Hematopoietic multipotent progenitor cell (in vitro differentiated cells): ENCODE measurements around the genes CRY1, USP30 and ALKBH2.

- CAGE, long polyA plus RNA, result no peak
Measured at GRCh38 chr12:107078567-107079029, 14.8 kb downstream of the CRY1 start.

DNA sequence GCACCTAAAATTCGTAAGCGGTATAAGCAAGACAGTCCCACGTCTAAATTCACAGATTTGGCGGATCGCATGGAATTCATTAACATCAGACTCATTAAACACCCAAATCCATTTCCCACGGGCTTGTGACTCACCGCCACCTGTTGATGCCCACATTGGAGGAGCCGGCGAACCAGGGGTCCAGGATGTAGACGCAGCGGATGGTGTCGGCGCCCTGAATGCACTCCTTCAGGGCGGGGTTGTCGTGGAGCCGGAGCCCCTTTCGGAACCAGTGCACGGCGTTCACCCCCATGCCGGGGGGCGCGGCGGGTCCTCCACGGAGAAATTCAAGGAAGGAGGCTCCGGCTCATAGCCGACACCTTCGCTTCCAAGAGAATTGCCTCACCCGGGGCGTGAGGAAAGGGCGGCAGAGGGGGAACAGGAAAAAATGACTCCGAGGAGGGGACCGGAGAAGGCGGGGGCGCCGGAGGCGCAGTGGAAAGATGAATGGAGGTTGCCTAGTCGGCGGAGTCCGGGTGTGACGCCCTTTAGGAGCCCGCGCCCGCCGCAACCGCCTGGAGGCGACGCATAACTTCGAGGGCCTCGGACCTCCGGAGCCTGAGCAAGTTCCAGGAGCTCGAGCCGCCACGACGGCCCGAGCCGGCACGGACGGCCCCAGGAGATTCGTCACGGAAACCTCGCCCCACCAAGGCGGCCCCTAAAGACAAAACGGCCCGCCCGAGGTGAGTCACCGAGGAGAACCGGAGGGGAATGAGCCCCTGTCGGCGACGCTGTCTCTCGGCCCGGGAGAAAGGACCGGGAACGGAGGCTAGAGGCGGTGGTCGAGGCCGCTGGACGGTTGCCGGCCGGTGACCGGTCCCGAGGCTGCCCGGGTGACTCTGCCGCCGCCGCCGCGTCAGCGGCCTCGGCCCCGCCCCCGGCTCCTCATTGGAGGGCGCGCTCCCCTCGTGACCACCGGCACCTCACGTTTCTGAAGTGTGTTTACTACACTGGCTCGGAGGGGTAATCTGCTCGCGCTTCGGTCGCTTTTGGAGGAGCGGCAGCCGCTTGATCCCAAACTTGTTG, at the start of gene CRY1:
Gene CRY1, minus strand, starts transcription at position 880 of the 1,065 bp plus-strand sequence.
- CAGE, long polyA plus RNA, result no peak

GRCh38 chr12:107396817-107397493, 78.7 kb downstream of the ABTB3 start:
- CAGE, long polyA plus RNA, result no peak

DNA sequence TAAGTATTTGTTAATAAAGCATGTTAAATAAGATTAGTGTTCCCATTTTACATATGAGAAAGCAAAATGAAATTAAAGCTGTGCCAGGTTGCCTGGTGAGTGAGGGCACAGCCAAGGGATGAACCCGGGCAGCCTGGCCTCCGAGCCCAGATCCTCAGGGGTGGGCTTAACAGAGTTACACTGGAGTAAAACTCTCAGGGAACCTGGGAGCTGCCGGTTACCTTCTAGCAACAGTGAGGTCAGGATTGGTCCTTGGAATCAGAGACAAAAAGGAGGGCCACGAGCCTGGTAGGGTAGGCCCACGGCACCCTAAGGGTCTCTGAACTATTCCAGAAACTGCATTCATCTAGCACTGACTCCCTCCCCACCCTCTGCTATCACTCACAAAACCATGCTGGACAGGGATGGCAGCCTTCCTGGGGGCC, 83.8 kb upstream of the PWP1 start:
- CAGE, long polyA plus RNA, result no peak

- CAGE, long polyA plus RNA, result no peak
Measured at GRCh38 chr12:107684553-107684759, 1.1 kb upstream of the PWP1 start.

GRCh38 chr12:108112085-108112677, 16.9 kb upstream of the WSCD2 start:
- CAGE, long polyA plus RNA, result no peak

- CAGE, long polyA plus RNA, result no peak
Measured at GRCh38 chr12:108304258-108304984, 34.7 kb downstream of the CMKLR1 start.

- CAGE, long polyA plus RNA, result no peak
Measured at GRCh38 chr12:108637219-108638127, 3.8 kb upstream of the SELPLG start.

DNA sequence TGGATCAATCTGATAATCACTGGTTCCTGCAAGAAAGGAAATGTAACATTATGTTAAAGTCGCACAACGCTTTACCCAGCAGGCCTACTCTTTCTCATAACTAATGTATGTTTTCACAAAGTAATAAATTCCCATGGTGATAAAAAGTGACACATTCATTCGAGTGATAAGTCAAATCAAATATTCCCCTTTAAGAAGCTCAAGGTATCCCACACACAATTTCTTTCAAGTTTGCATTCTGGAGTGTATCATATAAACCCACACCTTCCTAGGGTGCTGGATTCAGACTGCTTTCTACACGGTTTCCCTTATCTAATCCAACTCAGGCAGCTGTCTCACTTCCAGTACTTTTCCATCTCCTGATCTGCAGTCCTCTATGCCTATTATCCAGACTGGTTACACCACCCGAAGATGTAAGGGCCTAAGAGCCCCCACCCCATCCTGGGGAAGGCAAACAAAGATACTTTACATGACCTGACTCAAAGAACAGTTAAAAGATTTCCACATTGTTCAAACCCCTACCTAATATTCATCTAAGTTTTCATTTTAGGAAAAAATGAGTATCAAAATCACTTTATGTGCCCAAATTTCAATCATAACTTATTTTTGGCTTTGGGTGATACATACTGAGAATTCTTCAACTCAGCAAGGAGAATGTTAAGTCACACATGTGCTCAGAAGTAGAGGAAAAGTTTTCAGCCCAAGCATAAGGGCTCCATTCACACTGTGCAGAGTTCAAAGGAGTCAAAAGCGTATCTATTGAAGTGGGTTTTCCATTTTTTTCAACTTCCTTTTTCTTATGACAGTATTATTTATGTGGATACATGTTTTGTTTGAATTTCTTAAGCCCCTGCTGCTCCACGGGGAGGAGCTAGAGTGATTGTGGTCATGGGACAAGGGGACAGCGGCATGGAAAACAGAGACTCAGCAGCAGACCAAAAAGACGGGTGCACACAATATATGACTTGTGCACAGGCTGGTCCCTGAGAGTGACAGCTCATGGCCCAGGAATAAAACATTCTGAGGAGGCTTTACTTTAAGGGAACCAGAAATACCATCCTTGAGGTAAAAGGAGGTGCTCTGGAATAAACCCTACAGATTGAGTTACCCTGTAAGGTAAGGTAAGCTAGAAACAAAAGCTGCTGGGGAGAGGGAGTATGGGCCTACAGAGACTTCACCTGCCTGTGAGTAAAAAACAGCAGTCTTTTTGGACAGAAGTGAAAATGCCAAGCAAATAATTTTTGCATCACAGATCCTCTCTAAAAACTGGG, 41.7 kb downstream of the CORO1C start:
- CAGE, long polyA plus RNA, result no peak

- CAGE, long polyA plus RNA, result no peak
Measured at GRCh38 chr12:108695981-108696318, 35.4 kb downstream of the CORO1C start.

- CAGE, long polyA plus RNA, result no peak
Measured at GRCh38 chr12:108722824-108723862, 8.2 kb downstream of the CORO1C start.

GRCh38 chr12:108724346-108724724, 7.0 kb downstream of the CORO1C start:
- CAGE, long polyA plus RNA, result no peak

- CAGE, long polyA plus RNA, result no peak
Measured at GRCh38 chr12:108816613-108817259, 40.6 kb downstream of the SSH1 start.

DNA sequence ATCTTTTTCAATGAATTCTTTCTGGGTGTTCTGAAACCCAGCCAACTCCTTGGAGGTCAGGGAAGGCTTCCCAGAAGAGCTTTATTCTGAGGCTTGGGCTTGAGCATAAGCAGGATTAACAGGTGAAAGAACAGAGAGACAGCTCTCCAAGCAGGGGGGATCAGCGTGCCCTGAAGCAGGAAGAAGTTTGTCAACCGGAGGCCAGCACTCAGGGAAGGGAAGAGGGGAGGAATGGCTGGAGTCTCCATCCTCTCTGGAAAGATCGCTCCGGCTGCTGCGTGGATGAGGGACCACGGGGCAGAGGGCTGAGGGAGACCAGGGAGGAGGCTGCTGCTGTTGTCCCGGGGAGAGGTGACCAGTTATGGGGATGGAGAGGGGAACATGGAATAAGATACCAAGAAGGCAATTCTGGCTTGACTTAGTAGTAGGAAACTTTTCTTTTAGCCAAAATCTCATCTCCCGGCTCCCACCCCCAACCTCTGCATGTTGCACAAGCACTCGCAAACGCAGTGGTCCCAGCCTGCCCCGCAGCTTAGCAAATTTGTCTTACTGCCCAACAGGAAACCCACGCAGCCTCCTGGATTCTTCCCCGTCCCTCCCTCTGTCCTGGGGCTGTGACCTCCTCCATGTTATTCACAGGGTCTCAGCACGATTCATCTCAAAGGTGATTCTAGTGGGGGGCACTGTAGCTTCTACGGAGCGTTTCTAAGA, 1.1 kb upstream of the SSH1 start:
- CAGE, long polyA plus RNA, result no peak

GRCh38 chr12:109052171-109052726, at the start of gene USP30:
TSS of gene USP30 (plus strand) at chr12:109052576.
- CAGE, long polyA plus RNA, result no peak

- CAGE, long polyA plus RNA, result no peak
Measured at GRCh38 chr12:109052727-109053469, 522 bp downstream of the USP30 start.

DNA sequence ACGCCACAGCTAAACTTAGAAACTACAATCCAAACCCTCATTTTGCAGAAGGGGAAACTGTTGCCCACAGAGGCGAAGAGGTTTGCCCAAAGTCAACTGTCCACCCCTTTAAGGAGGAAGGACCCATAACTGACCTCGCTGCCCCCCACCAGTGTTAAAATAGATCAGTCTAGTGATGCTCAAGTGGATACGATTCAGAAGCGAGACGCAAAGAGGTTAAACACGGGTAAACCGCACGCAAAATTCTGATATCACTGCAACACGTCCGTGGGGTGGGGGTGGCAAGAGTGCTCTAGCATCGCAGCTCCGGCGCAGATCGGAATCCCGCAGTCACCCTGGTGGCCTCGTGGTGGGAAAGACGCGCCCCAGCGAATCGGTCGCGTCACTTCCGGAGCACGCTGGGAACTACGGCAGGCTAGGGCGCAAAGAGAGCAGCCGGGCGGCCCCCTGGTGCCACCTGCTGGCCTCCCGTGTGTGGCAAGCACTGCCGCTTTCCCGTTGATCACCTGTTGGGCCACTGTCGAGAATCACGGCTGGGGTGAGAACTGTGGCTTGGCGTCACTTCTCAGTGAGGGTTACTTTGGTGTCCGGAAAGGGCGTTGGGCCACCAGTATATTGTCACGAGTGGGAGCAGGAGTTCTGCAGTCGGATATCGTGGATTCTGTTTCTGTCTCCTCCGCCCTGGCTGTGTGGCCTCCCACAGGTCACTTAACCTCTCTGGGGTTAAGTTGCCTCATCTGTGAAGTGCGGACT, at the start of gene ALKBH2:
Gene ALKBH2, minus strand, starts transcription at position 360 of the 753 bp plus-strand sequence.
- CAGE, long polyA plus RNA, result start-site peak on the minus strand centred at position 340 of the sequence, 30 bp wide, 74 reads

- CAGE, long polyA plus RNA, result no peak
Measured at GRCh38 chr12:109266227-109266653, 42.8 kb downstream of the FOXN4 start.

DNA sequence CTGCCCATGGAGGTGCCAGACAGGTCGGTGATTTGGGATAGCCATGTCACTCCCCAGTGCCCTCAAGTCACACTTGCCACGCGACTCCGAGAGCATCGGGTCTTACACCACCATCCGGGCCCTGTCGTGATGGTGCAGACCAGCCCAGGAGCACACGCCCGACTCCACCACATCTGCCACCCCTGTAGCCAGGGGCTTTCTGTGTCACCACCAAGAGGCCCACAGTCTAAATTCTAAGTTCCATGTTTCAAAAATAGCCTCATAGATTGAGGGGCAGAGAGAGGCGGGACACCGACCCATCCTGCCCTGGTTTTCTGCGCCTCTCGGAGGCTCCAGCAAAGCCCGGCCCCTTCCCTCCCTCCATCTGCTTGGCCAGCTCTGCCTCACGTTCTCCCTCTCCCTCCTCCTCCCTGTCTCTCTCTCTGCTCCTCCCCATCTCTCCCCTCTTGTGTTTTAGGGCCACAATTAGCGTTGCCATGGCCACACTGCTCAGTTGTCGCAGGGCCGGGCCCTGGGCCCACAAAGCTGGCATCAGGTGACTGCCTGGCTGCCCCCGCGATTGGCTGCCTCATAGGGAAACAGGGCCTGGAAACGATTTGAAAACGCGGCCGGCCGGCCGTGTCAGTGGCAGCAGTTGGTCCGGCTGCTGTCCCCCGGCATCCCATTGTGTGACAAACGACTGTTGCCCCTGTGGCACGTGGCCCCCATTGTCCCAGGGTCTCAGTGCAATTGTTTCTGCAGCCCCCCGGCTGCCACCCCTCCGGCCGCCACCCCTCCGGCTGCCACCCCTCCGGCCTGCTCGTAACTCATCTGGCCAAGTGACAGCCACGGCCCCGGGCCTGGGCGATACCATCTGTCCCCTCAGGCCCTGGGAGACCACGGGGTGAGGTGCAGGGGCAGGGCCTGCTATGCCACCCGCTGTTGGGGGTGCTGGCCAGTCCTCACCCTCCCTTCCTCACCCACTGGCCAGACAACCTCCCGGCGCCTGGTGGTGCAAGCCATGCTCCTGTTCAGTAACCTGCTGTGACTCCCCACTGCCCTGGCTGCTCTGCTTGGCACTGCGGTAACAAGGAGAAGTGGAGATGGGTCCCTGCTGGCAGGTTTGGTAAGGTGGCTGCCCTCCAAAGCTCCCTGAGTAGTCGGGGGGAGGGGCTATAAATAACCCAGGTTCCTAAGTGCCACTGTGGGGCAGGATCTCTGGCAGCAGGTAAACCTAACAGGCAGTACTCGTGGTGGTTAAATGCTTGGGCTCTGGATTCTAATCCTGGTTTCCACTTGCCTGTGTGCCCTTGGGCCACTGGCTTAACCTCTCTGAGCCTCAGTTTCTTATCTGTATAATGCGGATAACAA, 17.4 kb downstream of the FOXN4 start:
- CAGE, long polyA plus RNA, result no peak

GRCh38 chr12:109458658-109459226, 18.4 kb downstream of the KCTD10 start:
- CAGE, long polyA plus RNA, result no peak